NCI-H460 (cell line): ENCODE results near the gene RGMB.

RAMPAGE:
- cytosol, long total RNA = no peak
- long total RNA = no peak
- nucleus, long total RNA = no peak
Measured at GRCh38 chr5:95790232-95791257, 32.0 kb downstream of the GLRX start.

GRCh38 chr5:95817248-95817980, 5.1 kb downstream of the GLRX start:
RAMPAGE:
- cytosol, long total RNA = no peak
- long total RNA = no peak
- nucleus, long total RNA = no peak

DNA sequence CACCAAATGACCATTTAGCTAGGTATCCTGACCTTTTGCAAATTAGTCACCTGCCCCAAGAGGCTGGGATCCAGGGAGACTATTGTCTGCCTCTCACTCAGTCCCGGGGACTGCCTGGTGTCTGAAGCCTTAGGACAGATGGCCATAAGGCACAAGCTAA, 1.9 kb upstream of the GLRX start:
RAMPAGE:
- cytosol, long total RNA = no peak
- long total RNA = no peak
- nucleus, long total RNA = no peak

DNA sequence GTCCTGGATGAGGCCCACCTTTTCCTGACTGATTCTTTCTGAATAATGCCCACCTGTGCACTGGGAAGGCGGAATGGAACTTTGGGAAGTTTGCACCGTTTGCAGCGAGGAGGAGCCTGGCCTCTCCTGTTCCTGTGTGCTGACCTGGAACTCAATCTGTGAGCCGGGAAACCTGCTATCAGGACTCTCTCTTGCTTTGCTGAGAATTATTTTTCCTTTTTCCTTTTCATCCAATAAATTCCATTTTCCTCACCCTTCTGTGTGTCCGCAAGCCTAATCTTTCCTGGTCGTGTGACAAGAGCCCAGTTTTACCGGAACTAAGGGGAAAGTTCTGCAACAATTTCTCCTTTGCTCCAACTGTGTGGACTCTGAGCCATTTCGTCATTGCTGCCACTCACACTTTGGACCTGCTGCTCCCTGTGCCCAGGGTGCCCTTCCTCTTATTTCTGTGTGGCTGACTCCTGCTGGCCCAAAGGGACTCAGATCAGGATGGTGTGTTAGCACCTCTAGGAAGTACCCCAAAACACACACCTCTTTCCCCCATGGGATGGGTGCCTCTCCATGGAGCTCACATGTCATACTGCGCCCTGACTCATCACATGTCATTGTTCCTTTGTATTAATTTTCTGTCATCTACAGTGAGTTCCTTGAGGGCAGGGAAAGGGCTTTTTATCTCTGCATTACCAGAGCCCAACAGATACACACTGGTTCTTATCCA, 4.7 kb upstream of the GLRX start:
RAMPAGE:
- cytosol, long total RNA = no peak
- long total RNA = no peak
- nucleus, long total RNA = no peak

DNA sequence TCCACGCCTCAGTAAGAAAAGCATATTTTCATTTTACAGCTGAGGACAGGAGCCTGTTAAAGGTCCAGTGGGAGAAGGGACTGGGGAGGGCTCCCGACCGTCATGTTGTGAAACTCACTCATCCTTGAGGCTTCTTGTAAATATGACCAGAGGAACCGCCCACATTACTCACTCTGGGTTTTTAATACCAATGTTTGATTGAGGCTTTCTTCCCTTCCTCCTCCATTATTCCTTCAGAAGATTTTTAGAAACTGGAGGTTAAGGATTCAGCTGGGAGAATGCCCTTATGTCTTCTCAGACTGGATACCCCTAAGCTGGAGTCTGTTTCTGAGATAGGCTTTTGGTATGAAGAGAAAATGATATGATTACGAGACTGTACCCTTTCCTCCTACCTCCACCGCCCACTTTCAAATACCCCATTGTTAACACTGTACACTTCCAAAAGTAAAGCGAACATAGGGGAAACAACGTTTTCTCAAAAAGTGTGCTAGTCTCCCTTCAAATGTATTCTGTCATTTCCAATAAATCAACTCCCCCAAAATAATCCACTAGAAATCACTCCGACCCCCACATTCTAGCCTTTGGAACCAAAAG, 61.6 kb upstream of the GLRX start:
RAMPAGE:
- cytosol, long total RNA = no peak
- long total RNA = no peak
- nucleus, long total RNA = no peak

RAMPAGE:
- cytosol, long total RNA = no peak
- long total RNA = no peak
- nucleus, long total RNA = no peak
Measured at GRCh38 chr5:95958824-95959459, 2.7 kb downstream of the ELL2 start.

GRCh38 chr5:96125205-96126097, 163.8 kb upstream of the ELL2 start:
RAMPAGE:
- cytosol, long total RNA = no peak
- long total RNA = no peak
- nucleus, long total RNA = no peak

DNA sequence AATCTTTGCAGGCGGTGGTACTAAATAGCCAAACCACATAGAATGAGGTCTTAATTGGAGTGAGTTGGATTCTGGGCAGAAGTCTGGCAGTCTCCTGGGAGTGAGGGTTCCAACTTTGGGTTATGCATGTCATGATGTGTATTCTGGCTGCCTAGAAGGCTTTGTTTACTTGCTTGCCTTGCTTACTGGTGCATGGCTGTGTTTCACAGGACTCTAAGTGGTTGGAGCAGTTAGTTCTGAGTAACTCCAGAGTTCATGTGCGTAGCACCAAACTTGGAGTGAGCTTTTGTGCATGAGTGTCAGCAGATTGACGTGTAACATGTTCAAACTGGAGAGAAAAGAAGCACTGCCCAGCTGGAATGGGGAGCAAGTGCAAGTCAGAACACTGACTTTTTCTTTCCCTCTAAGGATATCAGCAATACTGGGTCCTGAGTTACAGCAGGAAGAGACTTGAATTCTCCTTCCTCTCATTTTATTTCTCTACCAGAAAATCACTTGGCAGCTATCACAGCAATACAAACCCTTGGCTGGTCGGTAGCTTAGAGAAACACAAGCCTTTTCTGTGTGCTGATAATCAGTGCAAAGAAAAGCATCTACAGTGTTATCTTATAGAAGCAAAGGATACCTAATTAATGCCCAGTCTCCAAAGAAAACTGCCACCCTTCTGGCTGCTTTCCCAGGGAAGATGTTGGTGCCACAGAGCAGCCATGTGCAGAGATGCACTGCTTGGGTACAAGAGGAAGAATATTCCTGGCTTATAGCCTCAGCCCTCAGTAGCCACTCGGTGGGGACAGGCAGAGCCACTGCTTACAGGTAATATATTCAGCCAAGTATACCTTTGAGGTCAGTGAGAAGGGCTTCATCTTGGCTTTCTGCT, 185.6 kb downstream of the PCSK1 start:
RAMPAGE:
- cytosol, long total RNA = no peak
- long total RNA = no peak
- nucleus, long total RNA = no peak

GRCh38 chr5:96803577-96804143, 4.1 kb downstream of the ERAP1 start:
RAMPAGE:
- cytosol, long total RNA = no peak
- long total RNA = no peak
- nucleus, long total RNA = no peak

DNA sequence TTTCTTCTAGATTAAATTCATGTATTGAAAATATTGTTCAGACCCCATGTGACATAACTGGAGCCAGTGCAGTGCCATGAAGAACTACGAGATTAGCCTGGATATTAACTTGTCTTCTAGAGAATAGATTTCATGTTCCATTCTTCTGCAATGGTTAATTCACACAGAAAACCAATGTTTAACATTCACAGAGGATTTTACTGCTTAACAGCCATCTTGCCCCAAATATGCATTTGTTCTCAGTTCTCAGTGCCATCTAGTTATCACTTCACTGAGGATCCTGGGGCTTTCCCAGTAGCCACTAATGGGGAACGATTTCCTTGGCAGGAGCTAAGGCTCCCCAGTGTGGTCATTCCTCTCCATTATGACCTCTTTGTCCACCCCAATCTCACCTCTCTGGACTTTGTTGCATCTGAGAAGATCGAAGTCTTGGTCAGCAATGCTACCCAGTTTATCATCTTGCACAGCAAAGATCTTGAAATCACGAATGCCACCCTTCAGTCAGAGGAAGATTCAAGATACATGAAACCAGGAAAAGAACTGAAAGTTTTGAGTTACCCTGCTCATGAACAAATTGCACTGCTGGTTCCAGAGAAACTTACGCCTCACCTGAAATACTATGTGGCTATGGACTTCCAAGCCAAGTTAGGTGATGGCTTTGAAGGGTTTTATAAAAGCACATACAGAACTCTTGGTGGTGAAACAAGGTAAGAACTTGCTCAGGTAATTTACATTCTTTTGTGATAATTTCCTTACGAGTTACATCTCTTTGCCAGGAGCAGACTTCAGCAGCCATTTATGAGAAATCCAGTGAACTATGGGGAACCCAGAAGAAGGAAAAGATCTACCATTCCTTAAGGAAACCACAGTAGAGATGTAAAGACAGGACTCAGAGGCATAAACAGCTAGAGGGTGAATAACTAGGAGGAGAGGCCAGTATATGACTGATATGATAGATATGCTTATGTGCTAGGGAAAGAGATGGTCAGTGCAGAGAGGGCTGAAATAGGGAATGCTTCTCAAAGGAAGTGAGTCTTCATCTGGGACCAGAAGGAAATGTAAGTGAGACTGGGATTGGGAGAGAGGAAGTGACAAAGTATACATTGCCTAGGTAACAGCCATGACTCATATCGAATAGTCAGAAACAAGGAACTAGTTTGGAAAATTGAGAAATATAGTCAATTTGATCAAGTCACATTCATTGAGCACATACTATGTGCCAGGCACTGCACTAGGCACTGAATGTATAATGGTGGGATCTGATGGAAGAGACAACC, 3.7 kb downstream of the ERAP2 start:
RAMPAGE:
- cytosol, long total RNA = no peak
- long total RNA = no peak
- nucleus, long total RNA = no peak

DNA sequence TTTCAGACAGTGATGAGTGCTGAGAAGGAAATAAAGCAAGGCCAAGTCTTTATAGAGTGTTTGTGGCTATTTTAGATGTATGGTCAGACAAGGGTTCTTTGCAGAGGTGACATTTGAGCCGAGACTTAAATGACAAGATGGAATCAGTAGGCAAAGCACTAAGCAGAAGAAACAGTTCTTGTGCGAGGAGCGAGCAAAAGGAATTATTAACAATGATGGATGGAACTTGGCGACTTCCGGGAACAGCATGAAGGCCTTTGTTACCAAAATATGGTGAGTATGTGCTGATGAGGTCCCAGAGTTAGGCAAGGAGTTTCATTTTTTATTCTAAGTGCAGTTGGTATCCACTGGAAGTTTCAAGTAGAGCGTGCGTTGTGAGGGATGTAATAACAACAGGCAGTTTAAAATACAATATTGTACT, 1.6 kb upstream of the LNPEP start:
RAMPAGE:
- cytosol, long total RNA = no peak
- long total RNA = no peak
- nucleus, long total RNA = no peak

DNA sequence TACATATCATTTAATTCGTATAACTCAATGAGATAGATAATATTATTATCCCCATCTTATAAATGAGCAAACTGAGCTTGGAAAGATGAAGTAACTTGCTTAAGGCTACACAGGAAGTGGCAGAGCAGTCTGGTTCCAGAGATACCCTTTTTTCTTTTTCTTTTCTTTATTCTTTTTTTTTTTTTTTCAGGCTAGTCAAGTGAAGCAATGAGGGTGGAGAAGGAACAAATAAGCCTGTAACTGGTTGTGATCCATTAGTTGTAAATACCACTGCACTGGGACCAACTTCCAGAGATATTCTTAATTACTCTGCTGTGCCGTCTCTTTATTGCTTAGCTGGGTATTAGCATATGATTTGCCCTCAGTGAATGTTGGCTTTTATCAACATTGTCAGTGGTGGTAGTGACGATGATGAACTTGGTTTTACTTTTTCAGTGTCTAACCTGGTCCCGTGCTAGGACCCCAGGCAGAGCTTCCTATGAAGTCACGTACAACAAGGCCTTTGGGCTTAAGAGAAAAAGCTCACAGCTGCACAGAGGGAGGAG, 26.7 kb downstream of the LNPEP start:
RAMPAGE:
- cytosol, long total RNA = no peak
- long total RNA = no peak
- nucleus, long total RNA = no peak

DNA sequence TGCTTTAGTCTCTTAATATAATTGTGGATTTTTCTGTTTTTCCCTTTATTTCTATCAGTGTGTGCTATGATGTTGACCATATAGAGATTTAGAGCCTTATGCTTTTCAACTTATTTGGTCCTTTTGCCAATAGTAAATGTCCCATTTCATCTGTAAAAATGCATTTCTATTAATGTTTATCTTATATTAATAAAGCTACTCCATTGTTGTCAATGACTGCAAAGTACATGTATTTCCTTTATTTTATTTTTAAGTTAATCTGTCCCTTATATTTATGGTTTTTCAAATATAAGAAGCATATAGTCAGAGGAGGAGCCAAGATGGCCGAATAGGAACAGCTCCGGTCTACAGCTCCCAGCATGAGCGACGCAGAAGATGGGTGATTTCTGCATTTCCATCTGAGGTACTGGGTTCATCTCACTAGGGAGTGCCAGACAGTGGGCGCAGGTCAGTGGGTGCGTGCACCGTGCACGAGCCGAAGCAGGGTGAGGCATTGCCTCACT, 227.1 kb upstream of the RGMB start:
RAMPAGE:
- cytosol, long total RNA = no peak
- long total RNA = no peak
- nucleus, long total RNA = no peak

GRCh38 chr5:98770694-98770949, 2.8 kb upstream of the RGMB start:
RAMPAGE:
- cytosol, long total RNA = no peak
- long total RNA = no peak
- nucleus, long total RNA = no peak

GRCh38 chr5:98773543-98774023, at the start of gene RGMB:
Gene RGMB, plus strand, starts transcription at chr5:98773663.
RAMPAGE:
- cytosol, long total RNA = start-site peak on the plus strand at chr5:98773621-98773671, 18 and 12 reads in 2 replicates
- long total RNA = no peak
- nucleus, long total RNA = no peak

GRCh38 chr5:98786618-98787059, 13.2 kb downstream of the RGMB start:
RAMPAGE:
- cytosol, long total RNA = no peak
- long total RNA = no peak
- nucleus, long total RNA = no peak

DNA sequence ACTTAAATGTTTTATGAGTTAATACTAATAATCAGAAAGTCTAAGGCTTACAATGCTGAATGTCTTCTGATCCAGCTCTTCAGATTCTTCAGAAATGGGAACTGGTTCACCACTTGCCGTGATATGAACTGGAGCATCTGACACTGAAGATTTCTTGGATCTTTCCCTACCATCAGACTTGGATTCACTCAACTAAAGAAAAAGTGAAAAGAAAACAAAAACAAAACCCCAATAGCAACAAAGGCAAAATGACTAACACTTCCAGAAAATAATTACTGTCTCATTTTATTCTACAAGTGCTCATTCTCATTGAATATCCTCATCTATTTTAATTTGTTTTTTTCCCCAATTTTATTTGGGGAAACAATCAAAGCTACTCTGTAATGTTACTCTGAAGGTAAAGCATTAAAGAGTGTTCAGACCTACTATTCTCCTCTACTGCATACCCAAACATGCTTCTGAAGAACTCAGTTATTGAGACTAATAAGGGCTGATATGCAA, 60.3 kb downstream of the CHD1 start:
RAMPAGE:
- cytosol, long total RNA = no peak
- long total RNA = no peak
- nucleus, long total RNA = no peak

RAMPAGE:
- cytosol, long total RNA = no peak
- long total RNA = no peak
- nucleus, long total RNA = no peak
Measured at GRCh38 chr5:98922216-98922555, 6.6 kb downstream of the CHD1 start.

DNA sequence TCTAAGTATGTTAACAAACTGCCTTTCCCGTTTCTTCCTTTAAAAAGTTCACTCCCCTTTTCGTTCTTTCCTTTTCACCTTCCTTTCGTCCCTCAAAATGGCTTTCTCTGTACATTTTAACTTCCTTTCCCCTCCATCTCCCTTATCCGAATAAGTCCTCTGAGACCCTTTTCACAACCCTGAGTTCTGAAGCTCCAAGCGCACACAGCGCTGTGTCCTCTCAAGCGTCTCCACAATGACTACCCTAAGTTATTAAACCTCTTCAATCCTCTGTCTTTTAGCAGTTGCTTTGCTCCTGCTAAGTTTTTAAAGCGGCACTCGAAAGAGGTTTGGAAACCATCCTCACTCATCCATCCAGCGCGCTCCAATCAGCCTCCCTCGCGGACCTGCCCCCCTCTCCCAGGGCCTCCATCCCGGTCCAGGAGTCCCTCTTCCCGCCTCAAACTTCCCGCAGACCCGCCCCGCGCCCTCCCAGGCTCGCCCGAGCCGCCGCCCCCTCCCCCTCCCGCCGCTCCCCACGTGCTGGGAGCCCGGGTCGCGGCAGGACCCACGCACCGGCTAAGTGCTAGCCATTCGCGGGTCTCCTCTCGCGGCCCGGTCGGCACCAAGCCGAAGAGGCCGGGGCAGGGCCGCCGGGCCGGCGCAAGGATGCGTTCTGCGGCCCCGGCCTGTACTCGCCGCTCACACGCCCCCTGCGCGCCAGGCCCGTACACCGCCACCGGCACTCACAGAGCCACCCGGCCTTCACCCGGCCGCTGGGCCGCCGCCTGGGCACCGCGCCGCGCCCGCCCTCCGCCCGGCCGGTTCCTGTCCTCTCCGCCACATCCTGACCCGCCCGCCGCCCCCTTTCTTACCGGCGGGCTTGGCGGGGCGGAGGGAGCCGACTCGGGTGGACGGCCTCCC, 871 bp downstream of the CHD1 start:
RAMPAGE:
- cytosol, long total RNA = no peak
- long total RNA = no peak
- nucleus, long total RNA = no peak

GRCh38 chr5:98928588-98928821, 302 bp downstream of the CHD1 start:
RAMPAGE:
- cytosol, long total RNA = no peak
- long total RNA = no peak
- nucleus, long total RNA = no peak